Tongue (tissue), 2 donors: ENCODE measurements around a stretch of chr19.

- RAMPAGE, long total RNA = no peak
Measured at GRCh38 chr19:1833074-1834281, 14.8 kb downstream of the REXO1 start.

- RAMPAGE, long total RNA = no peak
Measured at GRCh38 chr19:1842206-1843365, 5.7 kb downstream of the REXO1 start.

- RAMPAGE, long total RNA = no peak
Measured at GRCh38 chr19:1857180-1857920, 6.0 kb downstream of the KLF16 start.

DNA sequence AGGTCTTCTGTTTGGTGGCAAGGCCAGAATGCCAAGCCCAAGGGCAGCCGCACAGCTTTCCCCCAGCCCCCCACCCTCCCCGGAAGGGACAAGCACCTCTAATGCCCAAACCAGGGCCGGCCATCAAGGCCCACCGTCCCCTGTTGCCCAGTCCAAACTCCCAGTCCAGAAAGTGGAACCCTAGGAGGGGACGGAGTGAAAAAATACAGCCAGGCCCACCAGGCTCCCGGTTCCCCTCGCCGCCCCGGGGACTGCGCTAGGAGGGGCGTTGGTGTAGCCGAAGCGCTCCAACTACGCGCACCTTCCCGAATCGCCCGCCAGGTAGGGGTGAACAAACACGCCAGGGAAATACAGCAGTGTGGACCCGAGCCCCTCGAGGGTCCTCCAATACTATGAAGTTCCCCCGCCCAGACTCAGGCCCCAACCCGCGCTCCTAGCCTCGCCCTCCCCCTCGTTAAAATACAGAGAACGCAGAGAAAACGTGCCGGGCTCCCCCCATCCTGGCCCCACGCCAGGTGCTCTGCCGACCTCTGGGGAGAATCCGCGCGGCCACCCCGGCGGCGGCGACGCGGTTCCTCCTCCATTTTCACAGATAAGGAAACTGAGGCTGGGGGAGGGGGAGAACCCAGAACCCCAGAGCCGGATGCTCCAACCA, 1.2 kb downstream of the KLF16 start:
- RAMPAGE, long total RNA = no peak

GRCh38 chr19:1911753-1912654, 6.8 kb downstream of the ADAT3 start:
- RAMPAGE, long total RNA = no peak

DNA sequence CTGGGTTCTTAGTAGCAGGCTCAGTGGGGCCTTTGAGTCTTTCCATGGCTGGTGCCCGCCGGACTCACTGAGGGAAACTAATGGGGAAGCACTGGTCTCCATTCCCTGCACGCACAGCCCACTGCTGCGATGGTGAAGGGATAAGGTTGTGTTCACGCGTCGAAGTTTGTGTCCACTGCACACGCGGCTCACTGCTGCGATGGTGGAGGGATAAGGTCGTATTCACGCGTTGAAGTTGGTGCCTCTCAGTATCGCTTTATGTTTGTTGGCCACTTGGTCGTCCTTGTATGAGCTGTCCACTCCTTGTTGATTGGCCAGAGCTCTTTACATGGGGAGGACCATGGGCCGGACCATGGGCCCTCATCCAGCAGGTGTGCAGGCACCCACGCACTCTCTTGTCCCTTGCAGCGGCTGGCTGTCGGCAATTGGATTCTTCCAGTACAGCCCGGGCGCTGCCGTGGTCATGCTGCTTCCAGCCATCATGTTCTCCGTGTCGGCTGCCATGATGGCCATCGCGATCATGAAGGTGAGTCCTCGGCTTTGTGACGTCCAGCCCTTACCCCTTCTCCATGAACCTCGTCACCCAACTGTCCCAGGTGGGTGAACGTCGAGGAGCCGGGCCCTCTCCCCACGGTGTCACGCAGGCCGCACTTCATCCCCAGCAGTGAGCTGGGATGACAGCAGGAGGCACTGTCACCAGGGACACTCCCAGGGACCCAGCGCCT, 17.6 kb downstream of the ADAT3 start:
- RAMPAGE, long total RNA = no peak

GRCh38 chr19:1942325-1942950, 1.5 kb downstream of the CSNK1G2 start:
- RAMPAGE, long total RNA = no peak

DNA sequence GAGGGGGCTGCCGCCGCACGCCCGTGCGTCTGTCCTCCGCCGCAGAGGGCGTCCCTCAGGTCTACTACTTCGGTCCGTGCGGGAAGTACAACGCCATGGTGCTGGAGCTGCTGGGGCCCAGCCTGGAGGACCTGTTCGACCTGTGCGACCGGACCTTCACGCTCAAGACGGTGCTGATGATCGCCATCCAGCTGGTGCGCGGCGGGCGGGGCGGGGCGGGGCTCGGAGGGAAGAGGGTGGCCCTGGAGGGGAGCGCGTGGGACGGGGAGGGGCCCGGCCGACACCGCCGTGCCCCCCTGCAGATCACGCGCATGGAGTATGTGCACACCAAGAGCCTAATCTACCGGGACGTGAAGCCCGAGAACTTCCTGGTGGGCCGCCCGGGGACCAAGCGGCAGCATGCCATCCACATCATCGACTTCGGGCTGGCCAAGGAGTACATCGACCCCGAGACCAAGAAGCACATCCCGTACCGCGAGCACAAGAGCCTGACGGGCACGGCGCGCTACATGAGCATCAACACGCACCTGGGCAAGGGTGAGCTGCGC, 36.9 kb downstream of the BTBD2 start:
- RAMPAGE, long total RNA = no peak

DNA sequence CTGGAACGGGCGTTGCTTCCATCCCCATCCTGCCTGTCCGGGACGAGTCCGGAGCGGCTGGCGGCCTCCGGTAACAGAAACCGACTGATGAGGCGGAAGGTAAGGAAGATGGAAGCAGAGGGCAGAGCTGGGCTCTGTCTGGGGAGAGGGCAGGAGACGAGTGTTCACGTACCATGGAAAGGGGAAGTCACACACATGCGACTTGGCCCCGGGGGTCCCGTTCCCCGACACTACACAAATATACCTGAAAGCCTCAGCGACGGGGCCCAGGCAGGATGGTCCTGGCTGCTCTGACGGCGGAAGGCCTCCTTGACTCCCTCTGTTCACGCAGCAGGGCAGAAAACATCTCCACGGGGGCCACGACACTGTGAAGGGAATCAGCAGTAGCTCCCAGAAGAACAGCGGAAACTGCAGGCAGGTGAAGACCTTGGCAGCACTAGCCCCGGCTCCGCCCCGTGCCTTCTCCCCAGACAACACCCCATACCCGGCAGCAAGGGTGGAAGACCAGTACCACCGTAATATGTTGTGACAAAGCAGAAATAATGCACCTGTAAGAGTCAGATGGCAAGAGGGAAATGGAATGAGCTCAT, 34.0 kb downstream of the BTBD2 start:
- RAMPAGE, long total RNA = no peak

DNA sequence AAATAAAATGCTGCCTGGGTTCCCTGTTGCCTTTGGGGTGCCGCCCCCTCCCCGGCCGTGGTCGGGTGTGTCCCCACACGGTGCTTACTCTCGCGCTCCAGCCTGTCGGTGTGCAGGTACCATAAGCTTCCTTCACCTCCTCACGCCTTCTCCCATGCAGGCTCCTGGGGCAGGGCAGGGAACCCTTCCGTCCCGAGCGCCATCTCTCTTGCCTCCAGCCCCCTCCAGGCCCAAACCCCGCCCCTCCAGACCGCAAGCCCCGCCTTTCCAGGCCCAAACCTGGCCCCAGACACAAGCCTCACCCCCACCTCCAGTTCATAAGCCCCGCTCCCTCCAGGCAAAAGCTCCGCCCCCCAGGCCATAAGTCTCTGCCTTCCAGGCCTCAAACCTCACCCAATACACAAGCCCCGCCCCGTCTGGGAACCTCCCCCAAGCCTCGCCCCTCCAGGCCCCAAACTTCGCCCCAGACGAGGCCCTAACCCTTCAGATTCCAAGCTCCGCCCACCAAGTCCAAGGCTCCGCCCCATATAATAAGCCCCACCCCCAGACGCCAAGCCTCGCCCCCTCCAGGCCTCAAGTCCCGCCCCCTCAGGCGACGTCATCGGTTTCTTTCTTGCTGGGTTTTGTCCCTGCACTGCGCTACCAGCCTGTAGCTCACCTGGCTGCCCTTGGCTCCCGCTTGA, 16.2 kb downstream of the MKNK2 start:
- RAMPAGE, long total RNA = no peak

DNA sequence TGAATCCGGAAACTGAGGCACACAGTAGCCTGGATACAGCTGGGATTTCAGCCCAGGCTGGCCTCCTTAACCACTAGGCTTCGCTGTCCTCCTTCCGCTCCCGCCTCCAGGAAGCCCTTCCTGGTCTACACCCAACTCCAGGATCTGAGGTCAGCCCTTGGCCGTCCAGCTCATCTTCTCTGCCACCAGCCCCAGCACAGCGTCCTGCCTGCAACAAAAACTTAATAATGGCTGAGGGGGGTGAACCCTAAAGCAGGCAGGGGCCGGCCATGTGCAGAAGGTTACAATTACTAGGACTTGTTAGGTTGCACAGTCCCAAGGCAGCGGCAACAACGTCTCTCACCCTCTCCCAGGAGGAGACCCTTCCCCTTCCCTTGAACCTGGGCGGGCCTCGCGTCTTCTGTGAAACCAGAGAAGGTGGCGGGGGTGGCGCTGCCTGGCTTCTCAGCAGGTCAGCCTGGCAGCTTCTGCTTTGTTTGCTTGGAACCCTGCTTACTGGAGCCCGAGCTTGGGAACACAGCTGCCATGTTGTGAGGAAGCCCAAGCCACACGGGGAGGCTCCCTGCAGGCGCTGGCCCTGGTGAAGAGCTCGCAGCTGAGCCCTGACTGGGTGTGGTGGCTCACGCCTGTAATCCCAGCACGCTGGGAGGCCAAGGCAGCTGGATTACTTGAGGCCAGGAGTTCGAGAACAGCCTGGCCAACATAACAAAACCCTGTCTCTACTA, 15.5 kb downstream of the MKNK2 start:
- RAMPAGE, long total RNA = no peak

DNA sequence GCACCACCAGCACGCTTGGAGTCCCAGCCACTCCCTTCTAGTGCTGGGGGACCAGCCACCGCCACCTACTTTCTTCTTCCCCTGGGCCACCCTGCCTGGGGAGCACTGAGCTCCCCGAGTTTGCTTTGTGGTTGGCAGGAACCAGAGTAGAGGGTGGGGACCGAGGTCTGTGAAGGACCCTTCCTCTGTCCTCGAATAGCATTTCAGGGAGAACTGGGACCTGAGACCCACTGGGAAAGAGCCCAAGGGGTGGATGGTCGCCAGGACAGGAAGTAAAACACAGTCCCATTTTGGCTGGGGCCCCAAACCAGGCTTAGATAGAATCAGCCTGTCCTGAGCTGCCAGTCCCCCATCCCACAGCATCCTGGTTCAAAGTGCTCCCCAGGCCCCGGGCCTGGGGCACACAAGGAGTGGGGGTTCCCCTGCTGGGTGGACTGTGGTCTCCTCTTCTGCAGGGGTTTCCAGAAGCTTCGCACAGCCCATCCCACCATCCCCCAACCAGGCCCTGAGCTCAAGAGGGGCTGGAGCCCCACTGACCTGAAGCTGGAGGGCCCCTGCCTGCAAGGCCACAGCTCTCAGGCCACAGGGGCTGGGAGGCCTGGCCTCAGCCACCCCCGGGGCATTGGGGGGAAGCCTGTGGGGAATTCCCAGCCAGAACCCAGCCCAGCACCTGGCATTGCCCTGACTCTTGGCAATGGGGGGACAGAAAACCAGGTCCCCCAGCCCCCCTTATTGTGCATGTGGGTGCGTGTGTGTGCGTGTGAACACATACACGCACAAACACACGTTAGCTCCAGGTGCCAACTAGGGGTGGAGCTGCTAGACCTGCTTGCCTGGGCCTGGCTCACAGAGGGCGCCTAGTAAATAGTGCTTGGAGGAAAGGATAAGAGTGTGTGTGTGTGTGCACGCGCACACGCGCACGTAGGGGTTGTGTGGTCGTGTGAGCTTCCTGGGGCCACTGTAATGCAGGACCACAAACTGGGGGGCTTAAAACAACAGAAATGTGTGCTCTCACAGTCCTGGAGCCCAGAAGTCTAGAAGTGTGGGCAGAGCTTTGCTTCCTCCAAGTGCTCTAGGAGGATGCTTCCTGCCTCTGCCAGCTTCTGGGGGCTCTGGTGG, 1.0 kb upstream of the MKNK2 start:
- RAMPAGE, long total RNA = no peak

DNA sequence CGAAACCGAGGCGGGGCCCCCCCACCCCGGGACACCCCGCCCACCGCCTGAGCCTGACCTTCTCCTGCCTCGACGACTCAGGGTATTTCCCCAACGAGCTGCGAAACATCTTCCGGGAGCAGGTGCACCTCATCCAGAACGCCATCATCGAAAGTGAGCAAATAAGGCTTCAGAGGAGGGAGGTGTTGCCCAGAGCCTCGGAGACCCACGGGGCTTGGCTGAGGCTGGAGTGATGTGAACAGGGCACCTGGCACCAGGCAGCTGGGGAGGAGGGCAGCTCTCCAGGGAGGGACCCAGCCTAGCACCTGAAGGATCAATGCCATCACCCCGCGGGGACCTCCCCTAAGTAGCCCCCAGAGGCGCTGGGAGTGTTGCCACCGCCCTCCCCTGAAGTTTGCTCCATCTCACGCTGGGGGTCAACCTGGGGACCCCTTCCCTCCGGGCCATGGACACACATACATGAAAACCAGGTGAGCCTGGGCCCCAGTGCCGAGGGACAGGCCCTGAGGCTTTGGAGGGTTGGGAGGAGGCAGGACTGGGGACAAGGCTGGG, 704 bp downstream of the IZUMO4 start:
- RAMPAGE, long total RNA = no peak

DNA sequence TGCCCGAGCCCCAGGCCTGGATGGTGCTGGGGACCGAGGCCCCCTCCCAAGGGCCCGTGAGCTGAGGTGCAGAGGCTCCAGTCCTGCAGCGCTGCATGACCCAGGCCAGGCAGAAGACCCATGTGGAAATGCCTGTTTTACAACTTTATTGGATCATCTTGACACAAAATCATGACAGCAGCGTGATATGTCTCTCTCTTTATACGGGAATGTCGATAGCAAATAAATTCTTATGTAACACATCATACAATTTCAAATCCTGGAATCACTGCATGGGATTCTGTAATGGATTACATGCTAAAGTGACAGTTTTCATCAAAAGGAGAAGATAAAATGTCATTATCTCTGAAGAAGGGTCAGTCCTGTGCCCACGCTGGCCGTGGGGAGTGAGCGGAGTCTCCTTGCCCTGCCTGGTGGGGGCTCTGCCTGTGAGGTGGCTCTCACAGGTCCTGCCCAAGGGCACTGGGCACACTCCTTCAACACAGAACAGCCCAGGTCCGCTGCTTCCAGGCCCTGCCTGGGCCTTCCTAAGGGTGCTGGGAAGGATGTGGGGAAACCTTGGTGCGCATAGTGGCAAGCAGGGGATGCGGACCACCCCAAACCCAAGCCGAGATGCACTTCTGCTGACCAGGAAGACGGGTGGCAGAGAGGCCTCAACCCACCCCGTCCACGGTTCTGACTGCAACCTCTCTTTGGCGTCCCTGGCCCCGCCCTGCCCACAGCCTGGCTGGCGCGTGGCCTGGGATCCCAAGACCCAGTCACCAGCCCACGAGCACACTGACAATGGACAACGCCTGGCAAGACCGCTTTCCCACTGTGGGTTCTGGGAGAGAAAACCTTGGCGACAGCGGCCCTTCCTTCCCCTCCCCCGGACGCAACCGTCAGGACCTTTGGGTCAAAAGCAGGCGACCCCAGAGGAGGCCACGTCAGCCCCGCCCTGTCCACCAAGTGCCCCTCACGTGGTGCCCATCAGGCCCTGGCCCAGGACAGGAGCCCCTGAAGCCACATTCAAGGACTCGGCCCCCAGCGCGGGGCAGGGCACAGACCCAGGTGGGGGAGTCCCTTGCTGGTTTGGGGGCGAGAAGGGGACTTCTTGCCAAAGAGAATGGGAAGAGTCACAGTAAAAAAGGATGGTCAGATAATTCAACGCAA, 4.5 kb downstream of the IZUMO4 start:
- RAMPAGE, long total RNA = no peak

- RAMPAGE, long total RNA = no peak
Measured at GRCh38 chr19:2111357-2112145, 14.8 kb downstream of the IZUMO4 start.

- RAMPAGE, long total RNA = no peak
Measured at GRCh38 chr19:2164962-2165479, 1.3 kb downstream of the DOT1L start.

GRCh38 chr19:2239184-2239780, 2.7 kb downstream of the SF3A2 start:
- RAMPAGE, long total RNA = no peak

- RAMPAGE, long total RNA = no peak
Measured at GRCh38 chr19:2260165-2260640, 4.0 kb upstream of the JSRP1 start.

GRCh38 chr19:2295422-2296277, 12.3 kb downstream of the LINGO3 start:
- RAMPAGE, long total RNA = no peak

- RAMPAGE, long total RNA = no peak
Measured at GRCh38 chr19:2332251-2332785, 3.8 kb downstream of the SPPL2B start.